LHCN-M2 (cell line): ENCODE data around the genes CCDC82 and ANGPTL5.

- RAMPAGE, long total RNA: no peak
Observed at GRCh38 chr11:96180978-96181752, 161.8 kb downstream of the MAML2 start.

GRCh38 chr11:96196138-96196885 is 146.7 kb downstream of the MAML2 start:
- RAMPAGE, long total RNA: no peak

GRCh38 chr11:96197458-96197966 is 145.5 kb downstream of the MAML2 start:
- RAMPAGE, long total RNA: no peak

- RAMPAGE, long total RNA: no peak
Observed at GRCh38 chr11:96241527-96241976, 101.4 kb downstream of the MAML2 start.

DNA sequence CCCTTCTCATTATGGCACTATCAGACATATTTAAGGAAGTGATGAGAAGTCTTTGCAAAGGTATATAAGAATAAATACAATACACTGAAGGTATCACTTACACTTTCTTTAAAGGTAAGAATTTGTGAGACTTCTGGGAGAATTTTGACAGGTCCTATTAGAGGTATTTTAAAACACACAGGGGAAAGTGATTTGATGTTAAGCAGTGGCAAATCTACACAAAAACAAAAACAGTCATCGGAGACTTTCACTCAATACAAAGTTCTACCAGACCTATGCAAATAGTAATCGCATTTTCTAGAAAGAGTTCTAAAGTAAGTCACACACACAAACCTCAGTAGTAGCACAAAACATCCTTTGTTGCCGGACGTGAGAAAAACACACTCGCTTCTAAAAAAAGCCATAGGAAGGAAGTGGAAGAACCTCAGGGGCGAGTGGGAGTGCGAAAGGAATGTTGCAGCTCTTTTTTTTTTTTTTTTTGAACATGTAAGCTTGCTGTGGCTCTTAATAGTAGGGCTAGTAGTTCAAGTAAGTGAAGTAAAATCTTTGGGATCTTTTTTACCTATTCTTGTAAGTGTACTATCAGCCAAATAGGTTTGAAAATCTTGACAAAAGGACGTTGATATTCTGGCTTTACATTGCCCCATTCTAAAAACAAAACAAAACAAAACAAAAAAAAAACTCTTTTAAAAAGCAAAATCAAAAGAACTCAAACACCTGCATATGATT is 88.9 kb downstream of the MAML2 start:
- RAMPAGE, long total RNA: no peak

DNA sequence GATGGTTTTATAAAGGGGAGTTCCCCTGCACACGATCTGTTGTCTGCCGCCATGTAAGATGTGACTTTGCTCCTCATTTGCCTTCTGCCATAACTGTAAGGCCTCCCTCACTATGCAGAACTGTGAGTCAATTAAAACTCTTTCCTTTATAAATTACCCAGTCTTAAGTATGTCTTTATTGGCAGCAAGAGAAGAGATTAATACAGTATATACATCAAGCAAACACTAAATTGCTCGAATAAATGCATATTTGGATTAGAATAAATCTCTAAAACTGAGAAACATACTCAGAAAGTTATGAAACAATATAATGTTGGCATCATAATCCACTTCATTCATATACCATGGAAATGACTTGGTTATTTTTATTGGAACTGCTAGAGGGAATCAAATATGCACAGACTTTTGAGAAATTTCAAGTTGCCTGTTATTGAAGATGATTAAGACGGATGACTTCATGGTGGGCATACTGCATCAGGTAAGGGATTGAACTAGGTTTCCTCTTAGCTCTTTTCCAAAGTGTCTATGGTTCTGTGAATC is 74.2 kb downstream of the MAML2 start:
- RAMPAGE, long total RNA: no peak

GRCh38 chr11:96272563-96273320 is 70.3 kb downstream of the MAML2 start:
- RAMPAGE, long total RNA: no peak

- RAMPAGE, long total RNA: no peak
Observed at GRCh38 chr11:96324896-96325418, 18.0 kb downstream of the MAML2 start.

GRCh38 chr11:96383890-96384600 is 5.7 kb downstream of the CCDC82 start:
- RAMPAGE, long total RNA: no peak

GRCh38 chr11:96389028-96390136 is at the start of gene CCDC82:
Gene CCDC82 (minus strand): TSS chr11:96389912.
- RAMPAGE, long total RNA: no peak

- RAMPAGE, long total RNA: no peak
Observed at GRCh38 chr11:100902573-100903143, 215.6 kb downstream of the ARHGAP42 start.

DNA sequence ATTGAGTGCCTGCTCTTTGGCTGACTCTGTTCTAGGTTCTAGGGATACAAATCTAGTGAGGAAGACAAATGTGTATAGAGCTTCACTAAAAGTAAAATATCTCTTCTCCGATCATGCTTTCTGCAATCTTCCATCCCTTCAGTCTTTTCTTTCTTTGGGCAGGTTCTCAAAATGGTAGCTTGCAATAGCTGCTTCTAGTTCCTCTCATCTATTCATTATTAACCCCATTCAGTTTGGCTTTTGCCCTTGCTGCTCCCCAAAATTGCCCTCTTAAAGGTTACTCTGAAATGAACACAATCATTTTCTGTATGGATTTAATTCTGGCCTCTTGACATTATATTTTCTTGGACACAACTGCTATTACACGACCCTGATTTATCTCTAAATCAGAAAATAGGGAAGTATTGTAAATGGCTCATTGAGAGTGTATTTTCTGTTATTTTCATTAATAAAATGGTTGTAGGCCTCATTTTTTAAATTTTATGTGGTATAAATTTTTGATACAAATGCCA is at the start of gene ANGPTL5:
TSS of gene ANGPTL5 (minus strand) at position 209 of the 512 bp plus-strand sequence.
- RAMPAGE, long total RNA: no peak

DNA sequence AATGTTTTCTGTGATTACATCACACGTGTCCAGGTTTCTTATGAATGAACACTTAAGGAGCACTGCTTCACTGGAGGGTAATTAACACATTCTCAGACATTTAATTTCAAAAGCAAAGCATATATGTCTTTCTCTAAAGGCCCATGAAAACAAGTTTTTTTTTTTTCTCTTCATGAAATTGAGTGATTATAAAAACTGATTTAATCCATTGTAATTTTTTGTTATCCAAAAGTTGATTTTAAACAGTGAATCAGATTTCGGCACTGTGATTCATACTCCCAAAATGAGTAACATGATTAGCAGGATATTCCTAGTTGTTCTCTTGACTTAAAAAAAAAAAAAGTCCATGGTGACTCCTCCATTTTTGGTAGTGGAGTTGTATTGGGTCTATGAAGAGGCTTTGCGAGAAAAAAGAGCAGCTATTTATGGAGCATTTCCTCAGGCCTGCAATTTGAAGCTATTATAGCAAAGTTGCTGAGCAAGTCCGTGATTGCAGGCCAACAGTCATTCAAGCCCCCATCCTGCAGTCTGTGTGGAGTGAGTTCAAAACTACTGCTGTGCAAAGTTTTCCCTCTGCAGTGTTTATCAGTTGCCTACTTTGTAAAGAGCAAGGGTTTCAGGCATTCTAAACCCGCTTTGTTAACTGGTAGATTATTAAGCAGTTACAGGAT is 28.8 kb downstream of the YAP1 start:
- RAMPAGE, long total RNA: no peak

GRCh38 chr11:102179418-102179845 is 69.2 kb downstream of the YAP1 start:
- RAMPAGE, long total RNA: no peak

DNA sequence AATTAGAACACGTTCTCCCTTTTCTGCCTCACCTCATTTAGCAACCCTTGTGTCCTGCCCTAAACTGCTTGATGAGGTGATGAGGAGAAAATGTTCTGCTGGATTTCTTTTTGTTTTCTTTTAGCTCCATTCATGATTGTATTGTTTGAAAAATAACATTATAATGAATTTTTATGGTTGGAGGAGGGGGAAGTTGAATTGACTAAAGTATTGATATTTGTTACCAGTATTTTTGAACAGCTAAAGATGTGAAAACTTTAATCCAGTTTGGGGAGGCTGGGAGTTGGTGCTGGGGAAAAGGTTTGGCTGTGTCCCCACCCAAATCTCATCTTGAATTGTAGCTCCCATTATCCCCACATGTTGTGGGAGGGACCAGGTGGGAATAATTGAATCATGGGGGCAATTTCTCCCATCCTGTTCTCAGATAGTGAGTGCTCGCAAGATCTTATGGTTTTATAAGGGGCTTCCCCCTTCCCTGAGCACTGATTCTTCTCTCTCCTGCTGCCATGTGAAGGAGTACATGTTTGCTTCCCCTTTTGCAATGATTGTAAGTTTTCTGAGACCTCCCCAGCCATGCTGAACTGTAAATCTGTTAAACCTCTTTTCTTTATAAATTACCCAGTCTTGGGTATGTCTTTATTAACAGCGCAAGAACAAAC is 85.1 kb downstream of the YAP1 start:
- RAMPAGE, long total RNA: no peak

DNA sequence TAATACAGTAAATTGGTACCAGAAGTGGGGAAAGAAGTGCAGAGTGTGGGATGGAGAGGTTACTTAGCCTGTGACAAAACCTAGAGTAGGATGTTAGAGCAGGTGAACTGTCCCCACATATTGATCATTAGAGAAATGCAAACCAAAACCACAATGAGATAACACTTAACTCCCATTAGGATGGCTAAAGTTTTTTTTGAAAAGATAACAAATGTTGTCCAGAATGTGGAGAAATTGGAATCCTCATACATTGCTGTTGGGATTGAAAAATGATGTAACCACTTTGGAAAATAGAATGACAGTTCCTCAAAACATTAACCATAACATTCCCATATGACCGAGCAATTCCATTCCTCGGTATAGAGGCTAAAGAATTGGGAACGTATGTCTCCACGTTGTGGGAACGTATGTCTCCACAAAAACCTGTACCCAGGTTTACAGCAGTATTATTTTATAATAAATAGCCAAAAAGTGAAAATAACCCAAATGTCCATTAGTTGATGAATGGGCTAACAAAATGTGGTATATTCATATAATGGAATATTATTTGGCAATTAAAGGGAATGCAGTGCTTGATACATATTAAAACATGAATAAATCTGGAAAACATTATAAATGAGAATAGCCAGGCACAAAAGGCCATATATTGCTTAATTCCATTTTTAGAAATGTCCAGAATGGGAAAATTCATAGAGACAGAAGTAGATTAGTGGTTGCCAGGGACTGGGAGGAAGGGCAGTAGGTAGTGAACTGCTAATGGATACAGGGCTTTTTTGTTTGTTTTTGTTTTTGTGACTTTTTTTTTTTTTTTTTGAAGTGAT is 85.8 kb downstream of the YAP1 start:
- RAMPAGE, long total RNA: no peak

DNA sequence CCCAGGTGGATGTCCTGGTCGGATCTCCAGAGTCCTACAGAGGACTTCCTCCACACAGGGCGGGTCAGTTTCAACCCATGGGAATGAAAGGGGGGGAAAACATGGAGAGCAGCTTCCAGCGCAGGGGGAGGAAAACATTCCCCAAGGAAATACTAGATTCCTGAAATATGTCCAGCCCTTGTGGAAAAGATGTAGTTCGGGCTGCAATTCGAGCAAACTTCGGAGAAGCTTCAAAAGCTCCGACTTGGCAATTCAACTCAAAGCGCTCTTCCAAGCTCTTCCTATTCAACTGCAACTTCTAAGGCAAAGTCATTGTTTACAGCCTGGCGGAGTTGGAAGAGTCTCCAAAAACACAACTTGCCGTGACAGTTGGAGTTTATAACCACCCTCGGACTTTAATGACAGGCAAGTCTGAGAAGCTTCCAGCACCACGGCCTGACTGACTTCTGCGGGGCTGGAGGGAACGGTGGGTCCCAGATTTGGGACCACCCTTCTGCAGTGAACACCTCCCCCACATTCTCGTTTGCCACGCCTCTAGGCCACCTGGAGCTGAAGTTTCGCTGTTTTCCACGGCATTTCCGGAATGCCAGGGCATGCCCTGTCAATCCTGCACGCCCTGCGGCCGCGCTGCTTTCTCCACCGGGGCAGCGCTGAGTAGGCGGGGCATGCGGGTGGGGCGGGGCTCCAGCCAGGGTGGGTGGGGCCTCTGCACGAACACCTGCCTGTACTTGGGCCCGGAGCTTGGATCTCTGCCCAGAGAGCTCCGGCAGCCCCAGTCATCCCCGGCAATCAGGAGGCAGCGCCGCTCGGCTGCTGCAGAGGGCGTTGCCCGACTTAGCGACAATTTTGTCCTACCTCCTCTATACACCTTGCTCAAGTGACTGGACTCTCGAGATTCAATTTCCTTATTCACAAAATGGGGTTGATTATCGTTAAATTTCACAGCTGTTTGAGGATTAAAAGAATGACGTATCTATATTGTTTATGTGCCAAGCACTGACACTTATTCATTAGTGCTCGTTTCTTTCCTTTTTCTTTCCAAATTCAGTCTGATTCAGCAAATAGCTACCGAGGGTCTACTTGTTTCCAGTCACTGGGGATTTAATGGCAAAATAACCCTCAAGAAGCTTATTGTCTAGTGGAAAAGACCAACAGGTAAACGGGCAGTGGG is 48.8 kb upstream of the BIRC3 start:
- RAMPAGE, long total RNA: no peak

GRCh38 chr11:102279606-102279934 is 37.7 kb upstream of the BIRC3 start:
- RAMPAGE, long total RNA: no peak

DNA sequence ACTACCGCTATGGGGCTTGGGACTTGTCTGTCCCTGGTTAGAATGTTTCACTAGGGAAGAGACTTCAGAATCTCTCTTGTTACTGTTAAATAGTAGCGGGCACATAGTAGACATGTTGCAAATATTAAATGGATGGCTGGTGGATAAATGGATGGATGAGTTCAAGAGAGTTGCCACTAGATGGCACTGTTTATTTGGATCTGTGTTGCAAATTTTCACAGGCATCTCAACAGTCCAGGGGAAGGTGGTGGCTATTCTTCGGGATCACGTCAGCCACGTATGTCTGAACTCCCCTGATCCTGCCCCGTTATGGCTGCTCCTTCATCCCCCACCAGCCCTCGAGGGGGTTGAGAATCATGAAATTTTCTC is 29.3 kb upstream of the BIRC3 start:
- RAMPAGE, long total RNA: no peak

GRCh38 chr11:102306671-102307224 is 10.5 kb upstream of the BIRC3 start:
- RAMPAGE, long total RNA: no peak